Tongue (tissue), 2 donors: ENCODE data around the gene RUSC1.

GRCh38 chr1:154587882-154588431, 20.0 kb downstream of the ADAR start:
- RAMPAGE, long total RNA = no peak

- RAMPAGE, long total RNA = no peak
Observed at GRCh38 chr1:154747967-154748492, 122.1 kb downstream of the KCNN3 start.

DNA sequence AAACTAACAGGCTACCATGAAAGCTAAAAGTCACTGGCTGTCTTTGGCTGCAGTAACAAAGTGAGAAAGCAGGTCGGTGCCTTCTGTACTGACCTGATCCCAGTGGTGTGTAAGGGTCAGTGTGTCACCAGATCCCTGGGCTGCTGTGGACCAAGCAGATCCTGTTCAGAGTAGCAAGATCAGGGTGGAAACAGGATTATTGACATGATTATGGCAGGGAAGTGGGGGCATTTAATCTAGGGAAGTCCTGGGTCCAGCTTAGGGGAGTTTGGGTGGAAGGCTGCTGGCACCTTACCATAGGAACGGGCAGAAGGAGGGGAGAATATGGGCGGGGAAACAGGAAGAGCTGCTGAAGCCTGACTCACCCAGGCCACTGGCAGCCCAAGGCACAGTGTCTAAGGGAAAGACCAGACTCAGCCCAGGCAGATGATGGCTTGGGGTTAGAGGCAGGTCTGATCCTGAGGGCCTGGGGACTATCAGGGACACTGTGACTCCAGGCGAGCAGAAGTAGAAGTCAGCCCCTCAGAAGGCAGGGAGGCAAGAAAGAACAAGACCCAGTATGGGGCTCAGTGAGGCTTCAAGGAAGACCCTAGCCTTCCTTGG, 60.1 kb downstream of the KCNN3 start:
- RAMPAGE, long total RNA = no peak

- RAMPAGE, long total RNA = no peak
Observed at GRCh38 chr1:154951238-154951695, 4.6 kb downstream of the PBXIP1 start.

DNA sequence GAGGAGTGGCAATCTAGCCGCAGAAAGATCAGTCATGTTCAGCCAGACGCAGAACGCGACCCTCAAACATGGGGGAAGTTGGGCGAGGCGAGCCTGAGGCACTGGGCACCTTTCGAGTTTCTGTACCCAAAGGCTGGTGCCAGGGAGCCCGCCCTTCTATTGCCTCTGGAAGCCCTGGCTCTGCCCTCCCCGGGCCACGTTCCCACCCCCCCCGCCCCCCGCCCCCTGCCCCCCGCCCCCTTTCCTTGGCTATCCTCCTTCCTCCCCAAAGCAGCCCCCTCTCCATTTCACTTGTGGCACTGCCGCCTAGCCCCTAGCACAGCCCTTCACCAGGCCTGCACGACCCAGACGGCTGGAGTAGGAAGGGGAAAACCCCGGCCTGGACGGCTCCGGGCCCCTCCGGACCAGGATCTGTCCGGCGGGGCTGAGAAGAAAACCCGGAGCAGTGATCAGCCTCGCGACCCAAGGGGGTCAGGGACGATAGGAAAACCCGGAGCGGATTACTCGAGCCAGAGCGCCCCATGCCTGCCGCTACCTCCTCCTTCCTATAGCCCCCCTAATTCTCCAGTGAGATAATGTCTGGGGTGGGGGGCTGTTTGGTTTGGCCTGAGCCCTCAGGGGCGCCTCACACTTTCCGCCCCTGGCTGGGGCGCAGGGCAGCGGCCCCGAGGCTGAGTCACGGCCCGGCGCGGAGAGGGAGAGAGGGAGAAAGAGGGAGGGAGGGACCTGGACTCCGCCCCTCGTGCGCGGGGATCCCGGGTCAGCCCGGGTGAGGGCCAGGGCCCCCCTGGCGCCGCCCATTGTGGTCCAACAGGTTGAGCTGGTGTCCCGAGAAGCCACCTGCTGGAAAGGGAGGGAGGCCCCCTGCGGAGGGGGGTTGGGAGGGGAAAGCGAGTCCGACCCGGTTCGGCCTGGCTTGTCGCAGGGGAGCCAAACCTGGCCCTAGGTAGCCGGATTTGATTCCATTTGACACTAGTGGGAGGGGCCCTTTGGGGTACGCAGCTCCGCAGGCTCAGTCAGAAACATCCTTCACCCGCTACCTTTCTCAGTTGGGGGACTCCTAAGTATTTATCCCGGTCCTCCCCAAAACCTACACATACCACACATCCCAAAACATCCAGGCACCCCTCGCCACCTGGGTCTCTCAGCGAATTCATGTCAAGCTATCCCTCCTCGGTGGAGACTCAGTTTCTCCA, 1.8 kb upstream of the ZBTB7B start:
- RAMPAGE, long total RNA = no peak

DNA sequence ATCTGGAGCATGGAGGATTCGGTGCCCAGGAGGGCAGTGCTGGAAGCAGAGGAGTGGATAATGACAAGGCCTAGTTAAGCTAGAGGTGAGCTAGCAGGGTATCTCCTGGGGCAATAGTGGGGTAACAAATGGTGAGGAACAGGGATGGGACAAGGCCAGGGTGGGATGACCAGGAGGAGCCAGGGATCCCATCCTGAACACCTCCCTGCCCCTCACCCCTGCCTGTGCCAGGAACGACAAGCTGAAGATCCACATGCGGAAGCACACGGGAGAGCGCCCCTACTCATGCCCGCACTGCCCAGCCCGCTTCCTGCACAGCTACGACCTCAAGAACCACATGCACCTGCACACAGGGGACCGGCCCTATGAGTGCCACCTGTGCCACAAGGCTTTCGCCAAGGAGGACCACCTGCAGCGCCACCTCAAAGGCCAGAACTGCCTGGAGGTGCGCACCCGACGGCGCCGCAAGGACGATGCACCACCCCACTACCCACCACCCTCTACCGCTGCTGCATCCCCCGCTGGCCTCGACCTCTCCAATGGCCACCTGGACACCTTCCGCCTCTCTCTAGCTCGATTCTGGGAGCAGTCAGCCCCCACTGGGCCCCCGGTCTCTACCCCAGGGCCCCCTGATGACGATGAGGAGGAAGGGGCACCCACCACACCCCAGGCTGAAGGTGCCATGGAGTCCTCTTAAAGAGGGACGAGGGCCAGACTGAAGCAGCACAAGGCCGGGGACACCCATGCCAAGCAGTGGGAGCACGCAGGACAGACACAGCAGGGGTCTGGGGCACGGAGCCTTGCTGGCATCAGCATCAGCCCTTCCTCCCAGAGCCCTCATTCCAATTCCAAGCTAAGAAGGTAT, 13.6 kb downstream of the ZBTB7B start:
- RAMPAGE, long total RNA = no peak

DNA sequence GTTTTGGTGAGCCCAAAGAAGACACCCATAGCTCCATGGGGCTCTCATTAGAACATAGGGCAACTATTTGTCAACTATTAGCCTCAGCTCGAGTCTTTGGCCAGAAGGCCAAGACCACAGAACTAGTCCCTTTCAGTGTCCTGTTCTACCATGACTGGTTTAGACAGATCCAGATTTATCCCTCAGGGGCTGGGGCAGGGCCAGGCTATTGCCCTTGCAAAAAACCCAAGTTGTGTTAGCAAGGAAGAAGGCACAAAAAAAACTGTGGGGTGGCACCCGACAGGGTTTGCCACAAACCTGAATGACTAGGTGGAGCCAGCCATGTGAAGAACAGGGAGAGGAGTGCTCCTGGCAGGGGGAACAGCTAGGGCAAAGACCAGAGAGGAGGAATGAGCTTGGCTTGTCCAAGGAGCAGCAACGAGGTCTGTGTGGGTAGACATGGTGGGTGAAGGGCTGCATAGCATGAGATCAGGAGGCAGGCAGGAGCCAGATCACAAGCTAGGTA, 4.2 kb downstream of the DCST1 start:
- RAMPAGE, long total RNA = no peak

GRCh38 chr1:155077656-155078251, 883 bp upstream of the EFNA3 start:
- RAMPAGE, long total RNA = no peak

DNA sequence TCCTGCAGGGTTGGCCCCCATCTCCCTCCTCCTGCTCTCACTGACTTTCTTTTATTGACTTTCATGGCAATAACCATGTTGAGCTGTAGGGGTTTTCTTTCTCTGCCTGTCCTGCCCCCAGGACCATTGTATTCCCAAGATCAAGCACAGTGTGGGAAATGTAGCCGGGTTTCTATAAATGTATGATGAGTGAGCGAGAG, 5.9 kb upstream of the DPM3 start:
- RAMPAGE, long total RNA = no peak

DNA sequence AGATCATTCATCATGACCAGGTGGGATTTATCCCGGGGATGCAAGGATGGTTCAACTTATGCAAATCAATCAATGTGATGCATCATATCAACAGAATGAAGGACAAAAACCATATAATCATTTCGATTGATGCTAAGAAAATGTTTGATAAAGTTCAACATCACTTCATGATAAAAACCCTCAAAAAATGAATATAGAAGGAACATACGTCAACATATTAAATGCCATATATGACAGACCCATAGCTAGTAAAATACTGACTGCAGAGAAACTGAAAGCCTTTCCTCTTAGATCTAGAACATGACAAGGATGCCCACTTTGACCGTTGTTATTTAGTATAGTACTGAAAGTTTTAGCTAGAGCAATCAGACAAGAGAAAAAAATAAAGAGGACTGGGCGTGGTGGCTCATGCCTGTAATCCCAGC, 13.3 kb upstream of the DPM3 start:
- RAMPAGE, long total RNA = no peak

- RAMPAGE, long total RNA = no peak
Observed at GRCh38 chr1:155196072-155196715, 11.5 kb downstream of the THBS3 start.

GRCh38 chr1:155255697-155256331, 531 bp upstream of the ENTREP3 start:
- RAMPAGE, long total RNA = no peak

DNA sequence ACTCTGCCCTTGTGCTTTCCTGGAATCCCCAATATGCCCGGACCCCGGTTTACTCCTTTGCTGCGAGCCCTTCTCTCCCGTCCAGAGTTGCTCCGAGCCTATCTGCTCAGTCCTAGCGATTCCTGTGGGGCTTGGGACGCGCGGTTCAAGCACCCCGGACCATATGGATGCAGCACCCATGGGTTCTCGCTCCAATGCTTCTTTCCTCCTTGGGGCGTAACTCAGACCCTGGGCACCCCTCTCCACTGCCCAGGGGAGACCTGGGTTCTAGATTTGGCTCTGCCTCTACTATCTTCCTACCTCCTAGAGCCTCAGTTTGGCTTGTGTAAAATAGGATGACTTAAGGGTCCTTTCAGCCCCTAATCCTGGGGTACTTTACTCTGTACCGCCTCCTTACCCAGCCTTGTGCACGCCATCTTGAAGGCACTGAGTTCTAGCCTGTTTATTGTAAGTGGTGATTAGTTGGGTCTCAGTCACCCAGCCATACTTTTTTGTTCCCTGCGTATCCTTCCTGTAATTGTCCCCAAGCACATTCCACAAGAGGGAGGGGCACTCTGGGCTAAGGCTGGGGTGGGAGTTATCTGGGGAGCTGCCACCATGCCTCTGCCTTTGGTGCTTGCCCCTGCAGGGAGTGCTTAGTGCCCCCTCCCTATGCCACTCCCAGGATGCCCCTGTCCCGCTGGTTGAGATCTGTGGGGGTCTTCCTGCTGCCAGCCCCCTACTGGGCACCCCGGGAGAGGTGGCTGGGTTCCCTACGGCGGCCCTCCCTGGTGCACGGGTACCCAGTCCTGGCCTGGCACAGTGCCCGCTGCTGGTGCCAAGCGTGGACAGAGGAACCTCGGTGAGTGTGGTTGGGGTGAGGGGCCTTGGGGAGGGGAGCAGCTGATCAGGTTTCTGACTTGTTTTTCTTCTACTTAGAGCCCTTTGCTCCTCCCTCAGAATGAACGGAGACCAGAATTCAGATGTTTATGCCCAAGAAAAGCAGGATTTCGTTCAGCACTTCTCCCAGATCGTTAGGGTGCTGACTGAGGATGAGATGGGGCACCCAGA, 784 bp downstream of the FDPS start:
- RAMPAGE, long total RNA = no peak

- RAMPAGE, long total RNA = no peak
Observed at GRCh38 chr1:155320264-155320995, at the start of gene RUSC1. RUSC1 (plus strand) TSS chr1:155320894.

DNA sequence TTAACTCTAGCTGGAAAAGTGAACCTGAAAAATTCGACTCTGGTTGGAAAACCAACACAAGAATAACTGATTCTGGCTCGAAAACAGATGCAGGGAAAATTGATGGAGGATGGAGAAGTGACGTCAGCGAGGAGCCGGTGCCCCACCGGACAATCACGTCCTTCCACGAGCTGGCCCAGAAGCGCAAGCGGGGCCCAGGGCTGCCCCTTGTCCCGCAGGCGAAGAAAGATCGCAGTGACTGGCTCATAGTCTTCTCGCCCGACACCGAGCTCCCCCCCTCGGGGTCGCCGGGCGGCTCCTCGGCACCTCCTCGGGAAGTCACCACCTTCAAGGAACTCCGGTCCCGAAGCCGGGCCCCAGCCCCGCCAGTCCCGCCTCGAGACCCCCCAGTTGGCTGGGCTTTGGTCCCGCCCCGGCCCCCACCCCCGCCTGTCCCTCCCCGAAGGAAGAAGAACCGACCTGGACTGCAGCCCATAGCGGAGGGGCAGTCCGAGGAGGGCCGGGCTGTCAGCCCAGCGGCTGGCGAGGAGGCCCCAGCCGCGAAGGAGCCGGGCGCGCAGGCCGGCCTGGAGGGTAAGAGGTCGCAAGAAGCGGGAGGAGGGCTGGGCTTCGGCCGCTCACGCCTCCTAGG, 2.0 kb downstream of the RUSC1 start:
- RAMPAGE, long total RNA = no peak

GRCh38 chr1:155323189-155324080, 2.7 kb downstream of the RUSC1 start:
- RAMPAGE, long total RNA = no peak

DNA sequence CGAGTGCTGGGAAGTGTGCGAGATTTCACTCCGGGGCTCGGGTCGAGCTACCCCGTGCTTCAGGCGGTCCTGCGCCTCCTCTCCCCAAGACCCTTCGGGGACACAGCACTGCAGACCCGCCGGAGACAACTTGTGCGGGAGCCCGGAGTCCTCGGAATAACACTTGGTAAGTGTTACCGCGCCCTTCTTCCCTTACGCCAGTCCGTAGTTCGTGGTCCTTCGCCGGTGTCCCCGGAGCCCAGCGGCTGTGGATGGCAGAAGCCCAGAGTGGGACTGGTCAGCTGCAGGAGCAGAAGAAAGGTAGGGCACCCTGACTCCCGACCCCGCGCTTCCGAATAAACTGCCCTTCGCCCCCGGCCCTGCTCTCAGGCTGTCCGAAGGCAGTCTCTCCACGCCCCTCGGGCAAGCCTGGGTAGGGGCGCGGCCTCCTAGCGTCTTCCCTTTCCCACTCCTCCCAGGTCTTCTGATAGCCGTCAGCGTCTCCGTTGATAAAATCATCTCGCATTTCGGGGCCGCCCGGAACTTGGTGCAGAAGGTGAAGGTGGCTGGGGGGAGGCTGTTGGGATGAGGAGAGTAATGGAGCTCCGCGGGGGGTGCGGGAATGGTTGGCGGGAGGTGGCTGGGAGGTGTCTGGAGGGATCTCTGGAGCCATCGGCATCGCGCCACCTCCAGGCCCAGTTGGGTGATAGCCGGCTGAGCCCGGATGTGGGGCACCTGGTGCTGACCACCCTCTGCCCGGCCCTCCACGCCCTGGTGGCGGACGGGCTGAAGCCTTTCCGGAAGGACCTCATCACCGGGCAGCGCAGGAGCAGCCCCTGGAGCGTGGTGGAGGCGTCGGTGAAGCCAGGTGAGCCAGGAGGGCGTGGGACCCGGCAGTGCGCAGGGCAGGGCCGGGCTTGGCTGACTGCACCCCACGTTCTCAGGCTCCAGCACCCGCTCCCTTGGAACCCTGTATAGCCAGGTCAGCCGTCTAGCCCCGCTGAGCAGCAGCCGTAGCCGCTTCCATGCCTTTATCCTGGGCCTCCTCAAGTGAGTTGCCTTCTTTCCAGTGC, 4.3 kb downstream of the RUSC1 start:
- RAMPAGE, long total RNA = no peak

DNA sequence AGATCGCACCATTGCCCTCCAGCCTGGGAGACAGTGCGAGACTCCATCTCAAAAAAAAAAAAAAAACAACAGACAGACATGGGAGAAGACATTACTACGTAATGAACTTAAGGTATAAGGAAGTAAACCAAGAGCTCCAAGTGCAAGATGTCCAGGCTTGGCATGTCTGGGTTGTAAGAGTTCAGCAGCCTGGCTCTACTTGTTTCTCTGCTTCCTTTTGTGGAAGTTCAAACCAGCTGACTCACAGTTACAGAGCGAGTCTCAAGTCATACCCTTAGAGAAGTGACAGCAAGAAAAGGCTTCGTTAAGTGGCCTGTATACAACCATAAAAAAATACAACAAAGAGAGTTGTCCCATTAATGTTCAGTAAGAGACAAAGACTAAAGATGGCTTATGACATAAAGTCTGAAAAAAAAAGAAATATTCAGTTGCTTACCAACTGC, 1.3 kb downstream of the RIT1 start:
- RAMPAGE, long total RNA = no peak

DNA sequence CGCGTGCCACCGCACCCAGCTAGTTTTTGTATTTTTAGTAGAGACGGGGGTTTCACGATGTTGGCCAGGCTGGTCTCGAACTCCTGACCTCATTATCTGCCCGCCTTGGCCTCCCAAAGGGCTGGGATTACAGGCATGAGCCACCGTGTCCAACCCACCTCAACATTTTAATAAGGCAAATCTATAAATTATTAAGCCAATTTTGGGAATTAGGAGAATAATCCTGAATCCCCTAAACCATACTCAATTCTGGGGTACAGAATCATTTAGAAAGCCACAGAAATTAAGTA, 11.1 kb upstream of the RIT1 start:
- RAMPAGE, long total RNA = no peak

DNA sequence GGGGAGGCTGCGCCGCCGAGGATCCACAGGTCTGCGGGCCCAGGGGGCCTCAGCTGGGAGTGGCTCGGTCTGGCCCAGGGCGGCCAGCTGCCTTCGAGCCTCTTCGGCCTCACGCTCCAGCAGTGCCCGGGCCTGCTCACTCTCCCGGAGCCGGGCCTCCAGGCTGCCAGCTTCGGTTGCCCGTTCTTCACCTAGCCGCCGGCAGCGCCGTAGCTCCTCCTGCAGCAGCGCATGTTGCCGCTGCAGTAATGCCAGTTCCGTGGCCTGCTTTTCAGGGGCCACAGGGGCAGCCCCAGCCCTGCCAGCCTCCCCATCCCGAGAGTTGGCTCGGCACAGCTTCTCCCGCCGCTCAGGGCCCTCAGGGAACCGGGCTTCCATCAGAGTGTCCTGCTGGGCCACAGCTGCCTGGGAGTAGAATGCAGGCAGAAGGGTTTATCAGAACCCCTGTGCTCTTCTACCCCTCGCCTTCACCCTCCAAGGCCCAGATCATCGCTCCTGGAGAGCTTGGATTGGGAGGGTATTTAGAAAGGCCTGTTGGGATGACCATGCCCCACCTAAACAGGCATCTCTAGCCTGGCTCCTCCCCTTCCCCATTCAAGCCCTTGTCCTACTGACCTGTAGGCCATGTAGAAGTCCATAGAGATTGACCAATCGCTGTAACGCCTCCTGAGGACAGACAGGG, 9.6 kb downstream of the RXFP4 start:
- RAMPAGE, long total RNA = no peak